H7 (cell line): ENCODE measurements around the genes GLP2R, TMEM220 and DNAH9.

DNA sequence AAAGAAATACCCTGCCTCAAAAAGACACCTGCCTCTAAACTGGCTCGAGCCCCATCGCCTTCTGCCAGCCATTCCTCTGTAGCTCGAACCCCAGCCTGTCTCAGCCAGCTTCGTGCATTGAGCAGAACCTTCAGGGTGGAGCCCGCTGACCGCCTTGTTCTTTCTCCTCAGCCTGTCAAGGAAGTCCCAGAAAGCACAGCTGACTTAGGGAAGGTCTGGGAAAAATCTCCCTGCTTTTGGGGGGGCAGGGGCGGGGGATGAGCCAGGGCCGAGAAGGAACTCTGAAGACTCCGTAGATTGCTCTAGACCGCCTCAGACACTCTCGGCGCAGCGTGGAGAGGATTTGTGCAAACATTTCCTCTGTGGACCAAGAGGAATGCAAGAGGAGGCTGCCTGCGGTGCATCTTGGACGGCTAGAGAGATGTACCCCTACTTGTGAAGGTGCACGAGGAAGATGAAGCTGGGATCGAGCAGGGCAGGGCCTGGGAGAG is at the start of gene GLP2R:
TSS of gene GLP2R (plus strand) at position 315 of the 491 bp plus-strand sequence.
- RAMPAGE, long total RNA: no peak

DNA sequence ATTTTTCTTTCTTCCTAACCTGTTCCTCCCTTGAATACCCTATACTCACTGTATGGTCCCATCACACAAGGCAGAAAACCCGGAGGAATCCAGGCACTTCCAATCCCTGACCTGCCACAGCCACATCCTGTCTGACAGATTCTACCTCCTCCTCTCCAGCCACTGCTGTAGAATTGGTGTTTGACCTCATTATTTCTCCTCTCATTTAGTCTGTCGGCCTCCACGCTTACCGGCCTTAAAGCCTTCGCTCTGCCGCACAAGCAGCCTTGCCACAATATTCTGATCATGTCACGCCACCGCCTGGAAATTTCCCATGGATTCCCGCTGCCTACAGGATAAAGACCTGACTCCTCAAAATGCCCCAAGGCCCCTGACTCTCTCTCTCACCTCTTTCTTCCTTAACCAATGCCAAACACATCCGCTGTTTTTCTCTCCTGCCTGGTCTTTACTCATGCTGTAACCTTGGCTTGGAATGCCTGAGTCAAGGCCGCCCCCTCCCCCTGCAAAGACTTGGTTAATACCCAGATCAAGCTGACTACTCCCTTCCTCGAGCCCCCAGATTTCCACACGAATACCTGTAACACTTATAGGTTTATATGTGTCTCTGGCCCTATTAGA is 109.2 kb upstream of the RCVRN start:
- RAMPAGE, long total RNA: no peak

DNA sequence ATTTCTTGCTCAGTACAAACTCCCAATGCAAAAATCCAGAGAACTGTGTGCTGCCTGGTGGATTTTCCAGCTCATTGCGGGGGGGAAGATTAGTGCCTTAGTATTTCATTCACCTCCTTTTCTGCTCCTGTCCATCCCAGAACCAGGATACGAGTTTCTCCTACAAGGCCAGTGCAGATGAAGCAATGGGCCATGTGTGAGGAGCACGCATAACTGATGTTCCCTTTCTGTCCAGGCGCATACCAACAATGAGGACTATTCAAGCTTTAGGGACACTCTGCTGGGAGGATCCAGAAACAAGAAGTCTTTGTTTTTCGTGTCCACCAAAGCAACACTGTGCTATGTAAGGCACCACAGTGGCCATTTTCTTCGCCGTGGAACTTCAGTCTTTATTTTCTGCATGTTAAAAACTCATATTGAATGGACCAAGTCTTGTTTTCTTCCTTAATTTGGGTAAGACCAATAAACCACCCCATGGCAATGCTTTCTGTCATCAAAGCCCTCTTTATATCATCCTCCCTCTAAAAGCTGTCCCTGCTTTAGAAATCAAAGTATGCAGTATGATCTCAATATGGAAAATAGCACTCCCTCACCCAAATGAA is 143.9 kb upstream of the RCVRN start:
- RAMPAGE, long total RNA: no peak

- RAMPAGE, long total RNA: no peak
Measured at GRCh38 chr17:10051248-10051606, 146.2 kb upstream of the RCVRN start.

- RAMPAGE, long total RNA: no peak
Measured at GRCh38 chr17:10052347-10052944, 146.0 kb downstream of the GAS7 start.

GRCh38 chr17:10104179-10105346 is 93.8 kb downstream of the GAS7 start:
- RAMPAGE, long total RNA: no peak

DNA sequence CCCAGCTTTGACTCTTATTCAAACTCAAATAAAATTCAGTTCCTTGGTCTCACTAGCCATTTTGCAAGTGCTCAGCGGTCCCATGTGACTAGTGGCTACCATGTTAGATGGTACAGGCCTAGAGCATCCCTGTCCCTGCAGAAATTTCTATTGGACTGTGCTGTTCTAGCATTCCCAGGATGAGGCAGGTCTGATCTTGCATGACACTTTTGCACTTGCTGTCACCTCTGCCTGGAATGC is 93.1 kb downstream of the GAS7 start:
- RAMPAGE, long total RNA: no peak

GRCh38 chr17:10126018-10126331 is 72.4 kb downstream of the GAS7 start:
- RAMPAGE, long total RNA: no peak

DNA sequence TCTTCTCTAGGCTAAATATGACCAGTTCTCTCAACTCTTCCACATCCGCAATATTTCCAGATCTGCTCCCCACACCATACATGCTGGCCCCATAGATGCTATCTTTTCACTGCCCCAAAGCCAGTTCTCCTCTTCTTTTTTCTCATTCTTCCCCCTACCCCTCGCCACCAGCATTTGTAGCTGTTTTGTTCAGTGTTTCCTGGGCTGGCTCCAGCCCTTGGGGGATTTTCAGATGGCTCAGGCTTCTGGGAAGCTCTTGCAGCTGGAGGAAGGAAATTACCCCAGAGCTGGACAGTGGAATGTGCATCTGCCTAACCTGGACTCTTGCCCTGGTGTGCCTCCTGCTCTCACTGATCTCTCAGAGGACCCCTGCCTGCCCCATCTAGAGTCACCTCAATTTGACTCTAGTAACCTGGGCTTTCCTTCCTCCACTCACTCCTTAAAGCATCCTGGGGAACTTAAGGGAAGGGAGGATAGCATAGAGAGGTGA is 82.8 kb downstream of the MYH13 start:
- RAMPAGE, long total RNA: no peak

- RAMPAGE, long total RNA: no peak
Measured at GRCh38 chr17:10631678-10632591, 25.2 kb downstream of the MYH3 start.

GRCh38 chr17:10729389-10730188 is at the start of gene TMEM220:
TSS of gene TMEM220 (minus strand) at chr17:10730023.
- RAMPAGE, long total RNA: start-site peak on the plus strand at chr17:10729763-10729801, 26 reads

DNA sequence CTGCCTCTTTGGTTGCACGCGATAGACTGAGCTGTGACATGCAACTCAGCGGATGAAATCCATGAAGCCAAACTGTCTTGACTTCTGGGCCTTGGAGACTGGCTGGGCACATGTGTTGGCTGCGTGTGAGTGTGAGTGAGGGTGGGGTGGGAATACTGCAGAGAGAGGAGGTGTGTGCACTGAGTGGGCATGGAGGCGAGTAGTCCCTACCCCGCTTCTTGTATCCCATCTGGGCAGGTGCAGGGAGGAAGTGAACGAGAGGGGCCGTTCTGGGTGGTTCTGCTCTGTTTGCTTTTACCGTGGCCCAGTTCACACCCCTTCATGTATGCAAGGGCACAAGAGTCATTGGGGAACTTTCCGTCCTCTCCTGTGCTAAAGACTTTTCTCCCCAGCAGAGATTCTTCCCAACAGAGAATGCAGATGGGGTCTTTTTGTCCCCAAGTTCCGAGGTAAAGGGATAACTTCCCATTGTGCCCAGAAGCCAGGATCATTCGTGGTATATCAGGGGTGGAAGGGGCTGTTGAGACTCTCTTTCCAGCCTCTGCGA is 970 bp downstream of the TMEM238L start:
- RAMPAGE, long total RNA: no peak

DNA sequence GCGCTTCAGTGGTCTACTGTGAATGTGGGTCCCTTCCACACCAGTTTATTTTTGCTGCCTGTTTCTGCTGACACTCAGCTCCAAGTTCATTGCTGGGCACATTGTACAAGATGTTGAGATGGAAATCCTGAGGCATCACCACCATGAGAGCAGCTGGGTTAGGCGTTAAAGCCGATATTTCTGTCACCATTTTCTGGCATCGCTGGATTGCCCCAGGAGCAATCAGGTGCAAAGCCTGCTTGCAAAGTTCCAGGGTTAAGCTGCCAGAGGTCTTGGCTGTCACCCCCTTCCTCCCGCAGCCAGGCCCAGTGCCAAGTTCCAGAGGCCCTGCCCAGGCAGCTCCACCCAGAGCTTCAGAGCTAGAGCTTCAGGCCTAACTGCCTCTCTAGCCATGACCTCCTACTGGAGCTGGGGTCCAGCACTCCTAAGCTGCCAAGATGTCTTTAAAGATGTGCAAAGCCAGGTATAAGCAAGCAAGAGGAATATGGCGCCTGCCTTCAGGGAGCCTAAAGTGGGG is 8.7 kb upstream of the TMEM238L start:
- RAMPAGE, long total RNA: no peak

GRCh38 chr17:11598171-11598783 is at the start of gene DNAH9:
TSS of gene DNAH9 (plus strand) at chr17:11598470.
- RAMPAGE, long total RNA: no peak

GRCh38 chr17:11618856-11619197 is 20.6 kb downstream of the DNAH9 start:
- RAMPAGE, long total RNA: no peak

GRCh38 chr17:12067371-12068286 is 47.0 kb downstream of the MAP2K4 start:
- RAMPAGE, long total RNA: no peak

GRCh38 chr17:12636865-12637349 is 28.8 kb upstream of the MYOCD start:
- RAMPAGE, long total RNA: no peak

GRCh38 chr17:12792554-12793137 is 3.3 kb downstream of the ARHGAP44 start:
- RAMPAGE, long total RNA: no peak

- RAMPAGE, long total RNA: no peak
Measured at GRCh38 chr17:12983985-12984935, 33.6 kb downstream of the ELAC2 start.

DNA sequence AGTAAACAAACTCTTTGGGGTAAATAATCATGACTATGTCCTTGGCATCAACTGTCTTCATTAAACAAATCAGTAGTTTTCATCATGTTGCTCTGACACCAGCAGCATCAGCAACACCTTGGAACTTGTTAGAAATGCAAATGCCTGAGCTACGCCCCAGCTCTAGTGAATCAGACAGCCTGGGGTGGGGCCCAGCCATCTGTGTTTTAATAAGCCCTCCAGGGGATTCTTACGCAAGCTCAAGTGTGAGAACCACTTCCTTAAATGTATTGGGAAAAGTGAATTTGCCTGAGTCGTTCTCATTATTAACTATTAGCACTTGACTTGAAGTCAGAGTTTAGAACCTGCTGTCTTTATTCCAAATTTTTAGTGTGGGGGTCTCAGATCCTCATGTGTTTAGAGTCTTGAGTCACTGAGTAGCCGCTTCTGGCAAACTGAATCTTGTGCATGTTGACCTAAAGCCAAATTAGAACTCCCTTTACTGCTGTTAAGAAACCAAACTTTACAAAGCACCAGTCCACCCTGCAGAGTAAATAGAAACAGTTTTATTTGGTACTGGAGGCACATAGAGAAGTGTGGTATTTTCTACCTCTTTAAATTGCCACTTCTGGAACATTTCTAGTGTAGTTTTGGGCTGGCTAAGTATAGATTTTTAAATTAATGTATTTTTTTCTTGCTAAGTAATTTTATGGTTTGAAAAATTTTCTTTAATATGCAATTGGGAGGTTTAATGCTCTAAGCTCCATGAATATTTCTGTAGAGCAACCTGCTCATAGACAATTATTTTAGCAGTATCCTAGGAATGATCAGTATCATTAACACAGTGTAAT is 137.3 kb upstream of the COX10 start:
- RAMPAGE, long total RNA: no peak